Measurements from ENCODE around the gene GBP6.

DNA sequence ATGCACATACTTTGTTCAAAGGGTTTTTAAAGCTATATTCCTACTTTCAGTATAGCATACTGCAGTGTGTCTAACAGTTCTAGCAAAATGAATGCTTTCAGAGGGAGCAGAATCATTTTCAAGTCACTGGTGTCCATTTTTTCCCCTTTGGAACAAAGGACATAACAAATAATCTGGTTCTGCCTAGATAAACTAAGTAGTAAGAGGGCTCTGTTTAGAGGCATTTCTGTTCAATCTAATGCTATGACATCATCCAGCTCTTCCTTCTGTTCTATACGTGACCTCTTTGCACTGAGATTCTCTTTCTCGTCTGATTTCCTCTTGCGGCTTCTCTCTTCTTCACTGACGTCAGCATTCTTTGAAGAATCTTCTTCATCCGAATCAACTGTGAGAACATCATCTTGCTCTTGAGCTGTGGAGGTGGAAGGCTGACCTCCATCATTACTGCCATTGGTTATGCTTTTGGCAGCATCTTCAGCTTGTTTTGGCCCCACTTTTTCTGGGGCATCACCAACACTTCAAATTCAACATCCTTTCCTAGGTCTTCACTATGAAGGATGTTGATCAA, 130.3 kb downstream of the HS2ST1 start:
- PRO-cap, 4 experiments: no peak in any of the 4 experiments
- RAMPAGE, long total RNA, 2 experiments: no peak in any of the 2 experiments
- RRBS: no CpG with 5 or more reads among the region's 5 CpGs

DNA sequence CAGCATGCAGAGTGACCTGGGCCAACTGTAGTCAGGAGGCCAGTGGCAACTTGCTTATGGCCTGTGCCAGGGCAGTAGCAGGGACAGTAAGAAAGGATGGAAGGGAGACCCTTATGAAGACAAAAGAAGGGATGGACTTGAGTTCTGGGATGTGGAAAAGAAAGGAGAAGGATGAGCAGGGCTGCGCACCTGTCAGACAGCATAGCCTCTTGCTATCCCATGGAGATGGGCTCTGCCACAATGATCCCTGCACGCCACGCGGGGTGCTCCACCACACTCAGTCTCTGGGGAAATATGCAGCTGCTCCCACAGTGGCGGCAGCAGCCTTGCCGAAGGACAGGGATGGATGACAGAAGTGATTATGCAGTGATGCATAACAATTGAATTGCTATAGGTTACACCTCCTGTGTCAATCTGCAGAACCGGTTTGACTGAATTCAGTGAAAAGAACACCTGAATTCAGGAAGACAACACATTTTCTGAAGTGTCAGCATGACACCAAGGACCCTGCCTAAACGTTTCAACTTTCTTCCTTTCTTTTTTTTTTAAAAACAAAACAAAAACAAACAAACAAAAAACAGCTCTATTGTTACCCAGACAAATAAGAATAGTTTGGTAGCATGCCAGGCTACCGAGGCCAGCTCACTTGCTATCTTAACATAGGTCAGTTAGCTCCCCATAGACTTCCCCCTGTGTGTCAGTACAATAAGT, 127.8 kb upstream of the LMO4 start:
- PRO-cap, 4 experiments: no peak in any of the 4 experiments
- RAMPAGE, long total RNA, 2 experiments: no peak in any of the 2 experiments
- RRBS: no CpG with 5 or more reads among the region's 9 CpGs

DNA sequence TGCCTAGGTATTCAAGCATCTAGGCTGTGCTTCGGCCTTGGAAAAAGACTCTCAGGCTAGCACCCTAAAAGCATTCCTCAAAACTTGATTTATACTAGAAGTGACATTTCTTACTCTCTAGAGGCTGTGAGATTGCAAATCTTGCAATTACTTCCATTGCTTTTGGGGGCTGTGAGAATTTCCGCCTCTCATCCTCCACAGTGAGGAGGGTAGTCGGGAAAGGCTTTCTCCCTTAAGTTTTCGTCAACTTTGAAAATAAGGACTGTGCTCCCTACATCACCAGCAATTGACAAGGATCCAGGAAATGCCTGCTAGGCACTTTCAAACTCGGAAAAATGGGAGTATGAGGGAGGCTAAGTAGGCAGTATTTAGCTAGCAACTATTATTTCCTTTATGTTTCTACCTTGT, 1.2 kb upstream of the LMO4 start:
- PRO-cap, 4 experiments: peak in 2 of 4 experiments; most common plus-strand start position 282 of the sequence (in 1)
- RAMPAGE, long total RNA, 2 experiments: no peak in any of the 2 experiments
- RRBS: no CpG with 5 or more reads among the region's 5 CpGs

DNA sequence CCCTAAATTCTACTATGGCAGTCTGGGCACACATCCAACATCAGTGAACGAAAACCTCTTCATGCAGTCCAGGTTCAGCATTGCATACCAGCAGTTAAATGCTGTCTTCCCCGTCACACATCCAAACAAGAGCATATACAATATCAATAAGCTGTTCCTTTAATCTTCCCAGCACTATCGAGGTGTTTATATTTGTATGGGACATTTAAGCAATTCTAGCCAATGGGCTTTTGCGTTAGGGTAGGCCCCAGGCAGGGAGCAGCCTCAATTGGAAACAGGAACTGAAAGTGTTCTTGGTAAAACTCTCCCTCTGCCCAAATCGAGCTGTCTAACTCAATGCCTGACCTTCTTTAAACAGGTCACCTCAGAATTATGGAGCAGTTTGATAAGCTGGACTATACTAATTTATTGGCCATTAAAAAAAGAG, 497.9 kb downstream of the LMO4 start:
- PRO-cap, 4 experiments: no peak in any of the 4 experiments
- RAMPAGE, long total RNA, 2 experiments: no peak in any of the 2 experiments
- RRBS: no CpG with 5 or more reads among the region's 5 CpGs

DNA sequence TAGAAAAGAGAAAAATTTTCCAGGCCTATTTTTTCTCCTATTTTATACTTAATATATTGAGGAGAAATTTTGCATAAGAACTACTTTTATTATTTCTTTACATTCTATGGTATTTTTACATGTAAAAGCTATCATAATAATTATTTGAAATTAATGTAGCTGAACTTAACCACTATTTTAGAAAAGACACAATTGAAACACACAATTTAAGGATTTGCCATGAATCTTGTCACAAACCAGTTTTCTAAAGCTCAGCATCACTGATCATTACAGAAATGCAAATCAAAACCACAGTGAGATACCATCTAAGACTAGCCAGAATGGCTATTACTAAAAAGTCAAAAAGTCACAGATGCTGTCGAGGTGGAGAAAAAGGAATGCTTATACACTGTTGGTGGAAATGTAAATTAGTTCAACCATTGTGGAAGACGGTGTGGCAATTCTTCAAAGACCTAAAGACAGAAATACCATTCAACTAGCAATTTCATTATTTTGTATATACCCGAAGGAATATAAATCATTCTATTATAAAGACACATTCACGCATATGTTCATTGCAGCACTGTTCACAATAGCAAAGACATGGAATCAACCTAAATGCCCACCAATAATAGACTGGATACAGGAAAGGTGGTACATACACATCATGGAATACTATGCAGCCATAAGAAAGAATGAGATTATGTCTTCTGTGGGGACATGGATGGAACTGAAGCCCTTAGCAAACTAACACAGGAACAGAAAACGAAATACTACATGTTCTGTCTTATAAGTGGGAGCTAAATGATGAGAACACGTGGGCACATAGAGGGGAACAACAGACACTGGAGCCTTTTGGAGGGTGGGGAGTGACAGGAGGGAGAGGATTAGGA, 26.5 kb downstream of the PKN2 start:
- PRO-cap, 4 experiments: no peak in any of the 4 experiments
- RAMPAGE, long total RNA, 2 experiments: no peak in any of the 2 experiments
- RRBS: no CpG with 5 or more reads among the region's 6 CpGs

DNA sequence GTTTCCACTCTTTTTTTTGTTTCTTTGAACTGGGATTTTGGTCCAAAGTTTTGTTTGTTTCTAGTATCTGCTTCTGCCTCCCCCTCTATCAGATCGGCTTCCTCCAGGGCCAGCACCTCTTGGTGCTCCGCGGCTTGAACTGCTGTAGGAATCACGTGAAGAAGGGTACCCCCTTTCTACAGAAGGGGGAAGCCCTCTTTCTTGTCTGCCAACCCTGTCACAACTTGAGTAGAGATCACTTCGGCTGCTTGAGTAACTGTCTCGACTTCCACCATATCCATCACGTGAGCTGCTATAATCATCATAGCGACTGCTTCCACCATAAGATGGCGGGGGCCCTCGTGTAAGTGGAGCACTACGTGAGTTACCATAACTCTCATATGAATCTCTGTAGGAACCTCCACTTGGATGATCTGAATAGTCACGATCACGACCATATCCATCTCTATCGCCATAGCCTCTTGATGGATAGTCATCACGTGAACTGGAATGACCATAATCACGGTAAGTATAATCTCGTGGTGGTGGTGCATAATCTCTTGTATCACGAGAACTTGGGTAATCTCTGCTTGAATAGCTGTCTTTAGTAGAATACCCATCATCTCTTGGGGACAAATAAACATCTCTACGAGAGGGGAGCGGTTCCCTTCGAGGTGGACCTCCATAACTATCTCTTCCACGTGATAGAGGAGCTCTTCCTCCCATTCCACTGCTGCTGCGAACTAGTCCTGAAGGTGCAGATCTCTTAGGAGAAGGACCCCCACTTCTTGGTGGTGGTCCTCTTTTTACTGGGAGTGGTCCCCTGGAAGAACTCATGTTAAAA, 9.6 kb downstream of the KYAT3 start:
- PRO-cap, 4 experiments: no peak in any of the 4 experiments
- RAMPAGE, long total RNA, 2 experiments: start-site peak on the minus strand in 1 of 2 experiments, centred at position 400 of the sequence, 23 reads per replicate
- RRBS: no CpG with 5 or more reads among the region's 23 CpGs

- PRO-cap, 4 experiments: no peak in any of the 4 experiments
- RAMPAGE, long total RNA, 2 experiments: no peak in any of the 2 experiments
- RRBS: no CpG with 5 or more reads among the region's 5 CpGs
These were observed 12.0 kb downstream of the GBP2 start for GRCh38 chr1:89113841-89114422.

DNA sequence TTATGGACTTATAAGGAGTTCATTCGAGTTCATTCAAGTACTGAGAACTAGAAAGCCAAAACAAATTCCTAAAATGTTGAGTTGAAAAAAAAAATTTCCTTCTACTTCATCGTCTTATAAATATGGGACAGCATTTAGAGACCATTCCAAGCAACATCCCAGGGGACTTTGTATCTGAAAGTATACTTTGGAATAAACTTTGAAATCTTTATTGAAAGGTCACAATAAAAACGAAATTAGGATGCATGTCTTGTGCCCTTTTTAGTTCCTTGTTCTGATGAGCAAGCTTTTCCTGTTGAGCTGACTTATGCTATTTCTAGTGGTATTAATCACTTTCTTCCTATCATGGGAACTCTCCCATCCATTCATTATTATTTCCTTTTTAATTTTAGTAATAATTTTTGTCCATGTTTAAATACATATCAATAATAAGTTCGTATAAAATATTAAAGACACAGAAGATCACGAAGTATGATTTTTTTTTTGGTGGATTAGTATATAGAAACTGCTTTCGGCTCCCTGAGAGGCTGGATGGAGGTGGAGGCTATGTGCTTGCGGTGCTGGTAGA, 4.0 kb upstream of the GBP2 start:
- PRO-cap, 4 experiments: peak in 1 of 4 experiments; most common minus-strand start position 279 of the sequence (in 1)
- RAMPAGE, long total RNA, 2 experiments: no peak in any of the 2 experiments
- RRBS: no CpG with 5 or more reads among the region's 7 CpGs

- PRO-cap, 4 experiments: no peak in any of the 4 experiments
- RAMPAGE, long total RNA, 2 experiments: no peak in any of the 2 experiments
- RRBS: no CpG with 5 or more reads among the region's 11 CpGs
These were observed at the start of gene GBP6 for GRCh38 chr1:89363543-89364713. Gene GBP6, plus strand, starts transcription at chr1:89364059.

DNA sequence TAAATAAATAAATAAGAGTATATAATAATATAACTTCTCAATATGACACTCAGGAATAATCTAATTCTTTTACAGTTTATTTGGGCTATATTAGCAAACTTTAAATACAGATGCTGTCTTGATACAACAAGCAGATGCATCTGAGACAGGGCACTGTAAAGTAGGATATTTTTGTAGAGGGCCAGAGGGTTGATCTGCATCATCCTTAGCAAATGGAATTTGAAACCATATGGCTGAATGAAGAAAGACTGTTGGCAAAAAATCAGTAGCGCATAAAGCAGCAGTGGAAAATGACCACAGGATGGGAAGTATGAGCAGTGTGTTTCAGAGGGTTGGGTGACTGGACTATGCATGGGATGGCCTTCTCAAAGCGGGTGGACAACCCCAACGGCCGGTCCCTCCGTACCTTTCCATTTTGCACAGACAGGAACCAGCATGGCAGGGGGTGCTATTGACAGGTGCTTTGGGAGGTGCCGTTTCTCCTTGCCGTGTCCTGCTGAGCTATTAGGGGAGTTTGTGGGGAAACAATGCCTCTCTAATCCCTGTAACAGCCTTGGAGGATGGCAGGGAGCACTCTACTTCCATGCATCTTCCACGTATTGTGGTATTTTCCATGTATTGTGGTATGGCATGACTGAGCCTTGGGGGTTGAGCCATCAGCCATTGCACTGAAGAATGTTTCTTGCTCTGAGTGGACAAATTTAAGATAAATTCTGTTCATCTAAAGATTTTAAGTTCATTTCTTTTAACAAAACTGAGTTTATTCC, 5.9 kb downstream of the LRRC8B start:
- PRO-cap, 4 experiments: no peak in any of the 4 experiments
- RAMPAGE, long total RNA, 2 experiments: no peak in any of the 2 experiments
- RRBS: no CpG with 5 or more reads among the region's 8 CpGs

DNA sequence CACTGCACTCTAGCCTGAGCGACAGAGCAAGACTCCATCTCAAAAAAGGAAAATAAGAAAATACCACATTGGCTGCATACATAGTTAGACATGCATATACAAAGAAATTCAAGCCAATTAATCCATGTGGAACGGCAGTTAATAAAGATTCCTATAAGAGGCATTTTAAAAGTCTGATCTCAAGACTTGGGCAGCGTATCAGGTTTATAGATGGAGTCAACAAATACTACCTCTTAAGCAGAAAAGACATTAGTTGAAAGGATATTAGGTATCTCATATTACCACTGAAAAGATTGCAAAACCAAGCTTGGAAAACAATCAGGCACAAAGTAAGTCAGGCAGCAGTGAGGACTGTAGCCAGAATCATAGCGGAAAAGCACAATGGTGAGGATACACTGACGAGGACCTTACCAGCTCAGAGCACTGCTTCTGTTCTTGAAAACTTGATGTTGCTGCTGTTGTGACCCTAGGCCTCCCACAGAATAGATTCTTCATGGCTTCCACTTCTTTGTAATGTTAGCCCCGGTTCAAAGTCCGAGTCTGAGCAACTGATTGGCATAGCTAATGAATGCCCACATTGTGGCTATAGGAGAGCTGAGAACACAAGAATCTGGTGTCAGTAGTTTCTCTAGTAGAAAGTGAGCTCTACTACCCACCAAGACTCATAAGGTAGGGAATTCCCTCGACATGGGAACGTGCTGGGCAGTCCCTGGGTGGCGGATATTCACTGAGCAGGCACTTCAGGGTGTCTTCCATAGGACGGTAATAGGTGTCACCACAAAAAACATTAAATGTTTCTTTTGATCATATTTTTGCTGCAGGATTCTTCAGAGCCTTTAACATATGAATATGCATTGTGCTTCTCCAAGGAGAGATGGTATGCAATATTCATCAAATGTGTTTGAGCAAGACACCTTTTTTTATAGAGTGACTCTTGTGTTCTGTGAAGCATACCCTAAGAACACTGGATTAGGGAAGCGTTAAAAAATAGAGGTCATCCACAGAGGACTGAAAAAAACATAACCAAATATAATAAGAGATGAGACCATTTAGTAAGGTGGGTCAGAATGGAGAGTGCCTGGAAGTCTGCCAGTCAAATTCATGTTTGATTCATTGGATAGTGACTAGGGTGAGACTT, 45.1 kb upstream of the LRRC8C start:
- PRO-cap, 4 experiments: no peak in any of the 4 experiments
- RAMPAGE, long total RNA, 2 experiments: no peak in any of the 2 experiments
- RRBS: no CpG with 5 or more reads among the region's 12 CpGs

GRCh38 chr1:89645038-89645684, 12.2 kb downstream of the LRRC8C start:
- PRO-cap, 4 experiments: no peak in any of the 4 experiments
- RAMPAGE, long total RNA, 2 experiments: no peak in any of the 2 experiments
- RRBS: no CpG with 5 or more reads among the region's 1 CpG

DNA sequence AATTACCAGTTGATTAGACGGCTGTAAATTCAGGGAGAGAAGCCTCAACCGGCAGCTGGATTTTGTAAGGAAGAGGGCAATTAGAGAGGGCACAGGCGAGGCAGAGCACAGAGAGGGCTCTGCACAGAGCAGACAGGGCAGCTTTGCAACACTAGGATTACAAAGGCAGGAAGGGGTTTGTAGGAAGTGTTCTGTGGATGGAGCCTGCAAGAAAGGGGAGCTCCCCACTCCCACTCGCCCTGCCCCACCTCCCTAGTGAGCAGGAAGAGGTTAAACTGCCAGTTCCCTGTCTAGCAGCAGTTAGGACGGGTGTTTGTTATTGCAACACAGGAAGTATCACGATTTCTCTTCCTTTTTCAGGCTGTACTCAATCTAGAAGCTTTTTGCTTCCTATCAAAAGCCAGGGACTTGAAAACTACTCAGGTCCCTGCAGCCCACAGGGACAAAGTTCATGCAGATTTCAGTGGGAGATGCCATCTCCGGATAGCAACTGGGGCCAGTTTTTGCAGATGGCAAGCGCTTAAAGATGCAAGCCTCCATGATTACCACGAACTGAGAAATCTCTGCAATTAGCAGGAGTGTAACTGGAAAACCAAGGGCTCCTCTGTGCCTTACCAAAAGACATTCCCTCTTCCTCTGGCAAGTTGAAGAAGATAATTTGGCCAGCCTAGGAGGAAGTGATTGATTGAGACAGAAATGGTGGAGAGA, 63.2 kb upstream of the LRRC8D start:
- PRO-cap, 4 experiments: no peak in any of the 4 experiments
- RAMPAGE, long total RNA, 2 experiments: no peak in any of the 2 experiments
- RRBS: no CpG with 5 or more reads among the region's 9 CpGs

GRCh38 chr1:89821825-89822169, 965 bp downstream of the LRRC8D start:
- PRO-cap, 4 experiments: peak in 1 of 4 experiments; most common plus-strand start chr1:89821939 (in 1)
- RAMPAGE, long total RNA, 2 experiments: no peak in any of the 2 experiments
- RRBS: under 1% methylated on average over 12 of the region's 17 CpGs

GRCh38 chr1:89846946-89847689, 26.3 kb downstream of the LRRC8D start:
- PRO-cap, 4 experiments: no peak in any of the 4 experiments
- RAMPAGE, long total RNA, 2 experiments: no peak in any of the 2 experiments
- RRBS: no CpG with 5 or more reads among the region's 7 CpGs

- PRO-cap, 4 experiments: no peak in any of the 4 experiments
- RAMPAGE, long total RNA, 2 experiments: no peak in any of the 2 experiments
- RRBS: no CpG with 5 or more reads among the region's 2 CpGs
These were observed 42.4 kb downstream of the LRRC8D start for GRCh38 chr1:89863153-89863645.

GRCh38 chr1:89995443-89995838, 531 bp downstream of the ZNF326 start:
- PRO-cap, 4 experiments: no peak in any of the 4 experiments
- RAMPAGE, long total RNA, 2 experiments: no peak in any of the 2 experiments
- RRBS: 1% methylated on average over 13 of the region's 31 CpGs

GRCh38 chr1:90657575-90658135, 59.4 kb downstream of the BARHL2 start:
- PRO-cap, 4 experiments: no peak in any of the 4 experiments
- RAMPAGE, long total RNA, 2 experiments: no peak in any of the 2 experiments
- RRBS: no CpG with 5 or more reads among the region's 9 CpGs

- PRO-cap, 4 experiments: no peak in any of the 4 experiments
- RAMPAGE, long total RNA, 2 experiments: no peak in any of the 2 experiments
- RRBS: 3% methylated on average over 10 of the region's 31 CpGs
These were observed 10.7 kb downstream of the BARHL2 start for GRCh38 chr1:90706452-90706775.

DNA sequence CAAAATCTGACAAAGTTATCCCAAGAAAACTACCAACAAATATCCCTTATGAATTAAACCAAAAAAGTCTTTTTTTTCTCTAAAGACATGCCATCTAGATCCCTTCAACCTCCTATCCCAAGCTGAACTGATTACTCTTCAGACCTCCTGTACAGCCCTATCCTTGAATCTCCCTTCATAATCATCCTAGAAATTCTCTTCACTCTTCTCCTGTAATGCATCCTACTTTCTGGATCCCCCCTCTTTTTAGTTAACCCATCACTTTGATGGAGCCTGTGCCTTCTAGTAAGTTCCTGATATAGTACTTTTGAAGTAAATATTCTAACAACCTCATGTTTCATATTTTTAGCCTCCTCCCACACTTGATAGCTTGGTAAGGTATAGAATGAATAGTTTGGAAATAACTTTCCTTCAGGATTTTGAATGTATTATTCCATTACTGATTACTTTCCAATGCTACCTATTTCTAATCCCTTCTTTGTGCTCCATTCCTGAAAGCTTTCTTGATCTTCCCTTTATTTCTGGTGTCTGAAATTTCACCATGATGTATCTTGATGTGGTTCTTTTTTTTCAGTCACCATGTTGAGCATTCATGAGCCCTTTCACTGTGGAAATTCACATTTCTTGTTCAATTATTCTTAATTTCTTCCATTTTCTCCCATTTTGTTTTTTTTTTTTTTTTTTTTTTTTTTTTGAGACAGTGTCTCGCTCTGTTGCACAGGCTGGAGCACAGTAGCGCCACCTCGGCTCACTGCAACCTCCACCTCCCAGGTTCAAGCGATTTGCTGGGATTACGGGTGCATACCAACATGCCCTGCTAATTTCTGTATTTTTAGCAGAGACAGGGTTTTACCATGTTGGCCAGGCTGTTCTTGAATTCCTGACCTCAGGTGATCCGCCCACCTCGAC, 15.0 kb downstream of the ZNF644 start:
- PRO-cap, 4 experiments: no peak in any of the 4 experiments
- RAMPAGE, long total RNA, 2 experiments: start-site peak on the minus strand in 1 of 2 experiments, centred at position 592 of the sequence, 12 reads per replicate
- RRBS: no CpG with 5 or more reads among the region's 7 CpGs